ENCODE results near the genes COQ7, VPS35L and PDILT.

- PRO-cap = no peak
Observed at GRCh38 chr16:18869343-18869602, 56.9 kb downstream of the SMG1 start.

DNA sequence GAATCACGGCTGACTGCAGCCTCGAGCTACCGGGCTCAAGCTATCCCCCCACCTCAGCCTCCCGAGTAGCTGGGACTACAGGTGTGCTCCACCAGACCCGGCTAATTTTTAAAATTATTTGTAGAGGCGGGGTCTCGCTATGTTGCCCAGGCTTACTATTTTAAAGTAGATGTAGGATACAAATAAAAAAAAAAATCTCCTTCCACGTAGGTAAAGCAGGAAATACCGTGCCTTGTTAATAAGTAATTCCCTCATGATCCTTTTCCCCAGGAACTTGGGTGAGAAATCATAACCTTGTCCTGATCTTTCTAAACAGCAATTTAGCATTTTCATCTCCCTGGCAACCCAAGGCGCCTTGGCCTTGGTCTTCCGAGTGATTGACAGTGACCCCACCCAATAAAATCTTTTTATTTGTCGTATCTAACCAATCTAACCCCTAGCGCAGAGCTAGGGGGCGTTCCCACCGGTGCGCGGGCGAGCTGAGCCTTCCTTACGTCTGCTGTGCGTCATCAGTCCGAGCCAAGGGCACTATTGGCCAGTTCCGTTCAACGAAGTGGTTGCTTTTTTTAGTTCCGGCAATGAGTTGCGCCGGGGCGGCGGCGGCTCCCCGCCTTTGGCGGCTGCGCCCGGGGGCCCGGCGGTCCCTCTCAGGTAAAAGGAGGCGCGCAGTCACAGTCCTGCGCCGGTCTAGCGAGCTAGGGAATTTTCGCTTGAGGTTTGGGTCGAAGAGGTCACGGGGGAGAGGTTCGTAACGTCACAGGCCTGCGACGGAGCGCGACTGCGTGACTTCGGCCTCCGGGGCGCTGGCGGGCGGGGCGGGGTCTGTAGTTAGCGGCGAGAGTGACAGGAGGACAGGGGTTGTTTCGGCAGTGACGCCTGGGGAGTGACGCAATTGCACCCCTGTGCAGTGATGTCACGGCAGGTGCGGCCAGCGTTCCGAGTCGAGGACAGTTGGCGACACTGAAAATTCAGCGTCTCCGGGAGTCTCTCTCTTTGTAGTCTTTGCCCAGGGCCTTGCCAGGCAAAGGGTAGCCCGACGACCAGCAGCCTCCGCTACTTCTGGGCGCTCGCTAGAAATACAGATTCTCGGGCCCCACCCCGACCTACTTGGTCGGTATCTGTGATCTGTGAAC lies at the start of gene COQ7:
TSS of gene COQ7 (plus strand) at position 528 of the 1,133 bp plus-strand sequence.
- PRO-cap = bidirectional peak, plus-strand start at position 569 of the sequence, minus-strand start at position 287 of the sequence; bidirectional peak, plus-strand start at position 931 of the sequence, minus-strand start at position 815 of the sequence

GRCh38 chr16:19555067-19555831 lies at the start of gene VPS35L:
VPS35L (plus strand) TSS chr16:19555703.
- PRO-cap = bidirectional peak, plus-strand start at chr16:19555429, minus-strand start at chr16:19555303; bidirectional peak, plus-strand start at chr16:19555703, minus-strand start at chr16:19555464

DNA sequence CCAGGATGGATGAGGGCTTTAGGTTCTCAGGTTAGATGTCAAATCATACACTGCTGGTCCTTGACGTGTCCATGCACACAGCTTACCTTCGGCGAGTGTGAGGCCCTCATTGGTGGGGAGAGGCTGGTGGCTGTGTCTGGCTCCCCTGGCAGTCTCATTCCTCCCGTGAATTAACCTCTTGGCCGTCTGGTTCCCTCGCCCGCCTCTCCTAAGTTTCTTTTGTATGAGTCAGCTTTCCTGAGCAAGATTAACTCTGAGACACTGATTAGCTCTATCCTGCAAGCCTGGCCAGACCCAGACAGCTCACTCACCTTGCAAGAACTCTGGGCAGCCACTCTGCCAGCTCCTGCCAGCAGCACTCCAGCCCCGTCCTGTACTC lies 39.8 kb downstream of the VPS35L start:
- PRO-cap = no peak

DNA sequence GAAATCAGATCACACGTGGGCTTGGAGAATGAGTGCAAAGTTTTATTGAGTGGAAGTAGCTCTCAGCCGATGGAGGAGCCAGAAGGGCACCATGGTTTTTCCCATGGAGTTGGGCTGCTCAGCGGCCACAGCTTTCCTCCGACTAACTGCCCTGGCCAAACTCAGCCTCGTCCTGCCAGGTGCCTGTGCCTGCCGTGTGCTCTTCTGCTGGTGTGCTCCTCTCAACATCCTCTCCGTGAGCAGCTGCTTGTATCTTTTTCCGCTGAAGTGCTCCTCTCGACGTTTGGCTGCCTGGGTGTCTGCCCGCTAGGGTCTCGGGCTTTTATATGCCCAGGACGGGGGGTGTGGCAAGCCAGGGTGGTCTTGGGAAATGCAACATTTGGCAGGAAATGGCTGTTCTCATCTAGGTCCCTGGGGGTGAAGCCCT lies 49.3 kb downstream of the IQCK start:
- PRO-cap = no peak

- PRO-cap = no peak
Observed at GRCh38 chr16:19810898-19811795, 73.5 kb downstream of the GPRC5B start.

- PRO-cap = no peak
Observed at GRCh38 chr16:19871857-19872584, 12.6 kb downstream of the GPRC5B start.

GRCh38 chr16:19886326-19886712 lies 1.7 kb upstream of the GPRC5B start:
- PRO-cap = no peak

DNA sequence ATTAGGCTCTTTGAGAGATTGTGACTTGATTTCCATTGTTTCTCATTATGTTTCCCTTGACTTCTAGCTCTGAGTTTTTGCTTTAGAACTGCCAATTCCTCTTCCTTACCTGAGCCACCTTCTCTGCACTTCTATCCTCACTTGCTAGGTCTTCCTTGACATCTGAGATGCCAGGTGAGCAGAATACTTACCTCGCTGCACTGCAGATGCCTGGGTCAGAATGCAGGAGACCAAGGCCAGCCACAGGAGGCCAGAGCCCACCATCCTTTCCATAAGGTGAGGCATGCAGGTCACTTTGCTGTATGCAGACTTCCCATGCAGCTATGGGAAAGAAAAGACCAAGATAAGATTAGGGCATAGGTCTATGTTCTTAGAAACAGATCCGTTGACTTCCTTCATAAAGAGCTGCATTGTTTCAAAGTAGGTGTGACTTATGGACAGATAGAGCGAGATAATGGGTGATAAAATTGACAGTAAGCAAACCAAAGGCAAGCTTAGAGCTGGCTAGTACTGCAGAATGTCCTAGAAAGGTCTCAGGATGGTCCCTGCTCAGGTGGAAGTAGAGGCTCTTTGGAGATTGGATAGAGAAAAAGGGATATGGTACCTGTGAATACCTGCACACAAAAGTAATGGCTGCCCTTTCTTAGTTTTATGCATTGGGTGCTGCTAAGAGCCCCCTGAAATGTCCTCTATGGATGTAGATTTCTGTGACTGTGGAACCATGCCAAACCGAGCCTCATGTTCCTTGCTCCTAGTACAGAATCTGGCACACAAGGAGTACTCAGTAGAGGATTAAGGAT lies 966 bp downstream of the GP2 start:
- PRO-cap = no peak

GRCh38 chr16:20327111-20327396 lies 259 bp downstream of the GP2 start:
- PRO-cap = no peak

GRCh38 chr16:20404609-20404880 lies at the start of gene PDILT:
PDILT (minus strand) TSS chr16:20404737.
- PRO-cap = no peak

- PRO-cap = no peak
Observed at GRCh38 chr16:20587523-20588292, 11.5 kb upstream of the ACSM2B start.

GRCh38 chr16:20733688-20734113 lies 7.9 kb downstream of the THUMPD1 start:
- PRO-cap = no peak

DNA sequence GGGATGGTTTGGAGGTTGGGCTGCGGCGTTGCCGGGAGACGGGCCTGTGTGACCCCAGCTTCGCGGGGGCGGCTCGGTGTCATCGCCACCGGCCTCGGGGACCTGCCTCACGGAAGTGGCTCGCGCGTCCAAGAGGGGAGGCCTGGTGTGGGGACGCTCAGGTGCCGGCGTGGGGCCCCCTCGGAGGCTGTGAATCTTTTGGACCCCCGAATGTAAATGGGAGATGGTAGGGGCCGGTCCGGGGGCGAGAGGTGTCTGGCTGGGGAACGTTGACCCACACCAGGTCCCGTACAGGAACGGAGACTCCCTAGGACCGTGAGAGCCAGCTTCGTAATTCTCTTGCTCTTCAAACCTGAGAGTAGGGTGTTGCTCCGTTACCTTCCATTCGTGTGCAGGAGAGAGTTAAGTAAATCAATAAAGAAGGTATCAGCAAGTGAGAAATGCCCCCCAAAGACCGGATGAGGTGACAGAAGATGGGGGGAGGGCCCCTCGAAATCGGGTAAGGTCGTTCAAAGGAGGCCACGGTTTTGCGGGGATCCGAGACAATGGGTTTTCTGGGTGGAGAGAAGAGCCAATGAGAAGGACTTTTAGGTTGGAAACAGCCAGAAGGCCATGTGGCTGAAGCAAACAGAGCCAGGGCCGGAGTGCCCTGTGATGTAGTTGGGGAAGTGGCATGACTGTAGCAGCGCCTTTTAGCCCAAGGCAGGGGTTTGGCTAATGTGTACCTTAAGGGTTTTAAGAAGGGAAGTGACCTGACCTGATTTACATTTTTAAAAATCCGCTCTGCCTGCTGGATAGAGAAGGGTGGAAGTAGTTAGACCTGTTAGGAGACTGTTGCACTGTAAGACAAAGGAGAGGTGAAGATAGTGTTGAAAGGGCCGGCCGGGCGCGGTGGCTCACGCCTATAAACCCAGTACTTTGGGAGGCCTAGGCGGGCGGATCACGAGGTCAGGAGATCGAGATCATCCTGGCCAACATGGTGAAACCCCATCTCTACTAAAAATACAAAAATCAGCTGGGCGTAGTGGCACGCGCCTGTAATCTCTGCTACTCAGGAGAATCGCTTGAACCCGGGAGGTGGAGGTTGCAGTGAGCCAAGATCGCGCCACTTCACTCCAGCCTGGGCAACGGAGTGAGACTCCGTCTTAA lies 767 bp downstream of the LYRM1 start:
- PRO-cap = bidirectional peak, plus-strand start at position 866 of the sequence, minus-strand start at position 653 of the sequence

- PRO-cap = no peak
Observed at GRCh38 chr16:21100410-21100801, 50.2 kb downstream of the DNAH3 start.

- PRO-cap = no peak
Observed at GRCh38 chr16:21301303-21302045, 23.4 kb upstream of the CRYM start.

- PRO-cap = no peak
Observed at GRCh38 chr16:21506725-21507502, 92.5 kb upstream of the METTL9 start.

DNA sequence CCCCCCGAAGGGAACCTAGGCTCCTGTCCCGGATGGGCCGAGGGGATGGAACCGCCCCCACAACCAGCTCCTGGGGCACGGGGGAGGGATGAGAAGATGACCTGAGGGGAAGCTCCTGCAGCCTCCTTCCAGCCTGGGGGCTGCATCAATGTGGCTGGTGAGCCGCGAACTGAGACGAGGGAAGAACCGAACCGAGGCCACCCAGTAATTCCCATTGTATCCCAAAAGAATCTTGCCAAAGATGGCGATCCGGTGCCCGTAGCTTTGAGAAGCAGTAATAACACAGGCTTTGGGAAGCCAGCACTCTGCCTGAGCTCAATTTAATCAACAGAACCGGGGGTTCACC lies 78.6 kb upstream of the METTL9 start:
- PRO-cap = no peak

GRCh38 chr16:21611541-21612514 lies 12.5 kb downstream of the METTL9 start:
- PRO-cap = no peak

DNA sequence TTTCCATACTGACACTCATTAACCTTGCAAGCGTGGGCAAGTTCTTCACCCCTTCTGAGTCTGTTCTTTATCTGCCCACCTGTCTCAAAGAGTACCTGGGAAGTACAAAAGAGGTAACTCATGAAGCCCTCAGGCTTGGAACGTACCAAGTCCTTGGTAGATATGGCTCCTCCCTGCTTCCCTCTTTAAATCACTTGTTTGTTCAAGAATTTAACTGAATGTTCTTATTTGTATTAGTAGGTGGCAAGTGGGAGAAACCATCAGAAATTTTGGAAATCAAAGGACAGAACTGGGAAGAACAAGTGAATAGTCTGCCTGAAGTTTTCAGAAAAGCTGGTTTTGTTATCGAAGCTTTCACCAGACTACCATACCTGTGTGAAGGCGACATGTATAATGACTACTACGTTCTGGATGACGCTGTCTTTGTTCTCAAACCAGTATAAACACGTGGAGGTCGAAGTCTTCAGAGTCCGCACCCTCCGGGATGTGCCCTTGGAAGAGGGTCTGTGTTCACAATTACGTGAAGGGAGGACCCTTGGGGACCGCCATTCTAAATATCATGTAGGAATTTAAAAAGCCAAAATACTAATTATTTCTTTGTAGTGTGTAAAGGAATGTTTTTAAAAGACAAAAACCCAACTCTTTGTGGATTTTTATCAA lies 2.7 kb upstream of the IGSF6 start:
- PRO-cap = no peak

All from type B pancreatic cell (in vitro differentiated cells).